Left lobe of liver (tissue), 1 donor: ENCODE measurements around a stretch of chr22.

- PRO-cap = no peak
Observed at GRCh38 chr22:46661209-46662041, 41.2 kb downstream of the GRAMD4 start.

- PRO-cap = no peak
Observed at GRCh38 chr22:46672474-46673119, 52.4 kb downstream of the GRAMD4 start.

DNA sequence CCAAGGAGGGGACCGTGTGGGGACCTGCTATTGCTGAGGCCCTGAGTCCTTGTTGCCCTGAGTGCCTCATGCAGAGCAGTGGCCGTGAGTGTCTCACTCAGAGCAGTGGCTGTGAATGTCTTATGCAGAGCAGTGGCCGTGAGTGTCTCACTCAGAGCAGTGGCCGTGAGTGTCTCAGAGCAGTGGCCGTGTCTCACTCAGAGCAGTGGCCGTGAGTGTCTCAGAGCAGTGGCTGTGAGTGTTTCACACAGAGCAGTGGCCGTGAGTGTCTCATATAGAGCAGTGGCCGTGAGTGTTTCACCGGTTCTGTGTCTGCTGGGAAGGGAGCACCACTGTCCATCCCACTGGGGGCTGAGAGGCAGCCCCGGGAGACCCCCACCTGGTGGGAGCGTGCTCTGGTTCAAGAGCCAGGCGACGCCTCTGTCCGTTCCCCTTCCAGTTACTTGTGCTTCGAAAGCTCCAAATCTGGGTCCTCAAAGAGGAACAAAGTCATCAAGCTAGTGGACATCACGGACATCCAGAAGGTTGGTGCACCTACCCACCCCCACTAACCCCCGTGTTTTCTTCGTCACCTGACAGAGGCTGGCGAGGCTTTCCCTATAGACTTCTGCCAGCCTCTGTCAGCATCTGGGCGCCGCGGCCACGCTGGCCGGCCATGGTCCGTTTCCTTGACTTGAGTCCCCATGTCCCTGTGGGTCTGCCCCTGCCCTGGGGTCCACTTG, 55.0 kb downstream of the GRAMD4 start:
- PRO-cap = no peak

GRCh38 chr22:46685425-46686408, 52.3 kb downstream of the CERK start:
- PRO-cap = no peak

DNA sequence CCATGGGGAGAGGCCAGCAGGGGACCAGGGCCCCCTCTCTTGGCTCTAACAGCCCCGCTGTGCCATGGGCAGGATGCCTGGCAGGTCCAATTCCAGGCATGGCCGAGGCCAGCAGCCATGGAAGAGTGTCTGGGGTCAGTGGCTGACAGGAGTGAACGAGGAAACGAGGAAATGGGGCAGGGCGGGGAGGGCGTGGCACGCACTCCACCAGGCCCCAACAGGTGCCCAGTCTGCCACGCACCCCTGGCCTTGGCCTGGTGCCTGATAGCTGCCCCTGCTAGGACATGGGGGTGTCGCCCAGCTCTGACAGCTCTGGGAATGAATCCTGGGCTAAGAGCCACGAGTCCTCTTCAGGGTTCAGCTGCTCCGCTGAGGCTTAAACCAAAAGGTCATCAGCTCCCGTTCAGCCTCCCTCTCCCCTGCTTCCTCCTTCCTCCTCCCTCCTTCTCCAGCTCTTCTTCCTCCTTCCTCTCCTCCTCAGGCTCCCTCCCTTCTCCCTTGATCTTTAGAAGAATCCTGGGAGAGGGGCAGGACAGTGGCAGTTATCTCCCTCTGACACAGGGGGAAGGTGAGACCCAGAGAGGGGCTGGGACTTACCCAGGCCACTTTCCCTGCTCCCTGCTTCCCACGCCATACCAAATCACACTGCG, 11.5 kb upstream of the TBC1D22A start:
- PRO-cap = no peak

GRCh38 chr22:46762762-46763573, 518 bp downstream of the TBC1D22A start:
- PRO-cap = unidirectional peak, plus-strand start at chr22:46762888

- PRO-cap = no peak
Observed at GRCh38 chr22:46801349-46801748, 38.9 kb downstream of the TBC1D22A start.

- PRO-cap = no peak
Observed at GRCh38 chr22:46942572-46942880, 180.1 kb downstream of the TBC1D22A start.

DNA sequence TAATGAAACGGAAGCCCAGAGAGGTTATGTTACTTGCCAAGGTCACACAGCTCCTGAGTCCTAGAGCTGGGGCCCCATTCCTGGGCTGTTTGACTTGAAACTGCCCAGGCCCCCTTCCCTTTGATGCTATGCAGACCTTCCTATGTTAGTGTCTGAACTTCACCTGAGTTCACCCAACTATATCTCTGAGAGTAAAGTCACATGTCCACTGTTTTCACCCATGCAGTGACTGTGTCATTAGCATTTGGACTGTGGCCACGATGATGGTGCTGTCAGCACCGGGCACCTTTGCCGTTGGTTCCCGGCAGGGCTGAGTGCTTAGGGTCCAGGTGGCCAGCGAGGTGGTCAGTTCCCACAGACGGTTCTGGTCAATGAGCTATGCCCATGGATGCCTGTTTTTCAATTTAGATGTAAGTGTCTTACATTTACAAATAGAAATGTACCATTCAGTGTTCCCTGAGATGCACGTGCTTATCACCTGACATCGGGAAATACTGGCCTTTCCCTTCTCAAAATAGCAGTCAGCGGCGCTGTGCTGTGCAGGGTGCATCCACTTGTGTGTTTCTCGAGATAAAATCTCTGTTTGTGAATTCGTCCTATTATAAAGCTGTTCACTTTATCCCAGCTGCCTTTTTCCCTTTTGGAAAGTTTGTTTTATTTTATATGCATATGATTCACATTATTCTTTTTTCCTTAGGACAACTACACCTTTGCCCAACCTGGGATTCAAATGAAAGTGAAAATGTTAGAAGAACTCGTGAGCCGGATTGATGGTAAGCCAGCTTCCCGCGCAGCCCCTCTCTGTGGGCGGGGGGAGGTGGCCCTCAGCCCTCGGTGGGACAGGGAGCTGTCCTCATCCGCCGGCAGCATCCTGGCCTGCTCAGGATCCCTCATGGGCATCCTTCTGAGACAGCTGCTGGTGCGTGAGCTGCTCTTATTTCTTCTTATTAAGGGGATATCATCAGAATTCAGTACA, 234.8 kb downstream of the TBC1D22A start:
- PRO-cap = no peak

DNA sequence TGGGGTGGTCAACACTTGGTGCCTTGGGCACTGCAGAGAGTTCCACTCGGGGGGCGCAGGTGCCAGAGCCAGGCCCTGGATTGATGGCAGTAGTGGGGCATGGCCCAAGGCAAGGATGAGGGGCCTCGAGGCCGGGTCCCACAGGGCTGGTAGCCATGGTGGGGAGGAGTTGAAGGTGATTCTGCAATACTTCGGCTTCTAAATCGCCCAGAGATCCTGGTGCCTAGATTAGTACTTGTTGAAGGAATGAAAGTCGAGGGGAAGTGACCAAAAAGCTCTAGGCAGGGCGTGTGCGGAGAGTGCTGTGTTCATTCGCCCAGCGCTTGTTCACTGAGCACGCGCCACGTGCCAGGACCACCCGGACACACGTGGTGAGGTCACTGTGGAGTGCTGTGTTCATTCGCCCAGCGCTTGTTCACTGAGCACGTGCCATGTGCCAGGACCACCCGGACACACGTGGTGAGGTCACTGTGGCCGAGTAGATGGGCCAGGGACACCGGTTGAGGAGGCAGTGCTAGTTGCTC, 373.1 kb downstream of the TBC1D22A start:
- PRO-cap = no peak

DNA sequence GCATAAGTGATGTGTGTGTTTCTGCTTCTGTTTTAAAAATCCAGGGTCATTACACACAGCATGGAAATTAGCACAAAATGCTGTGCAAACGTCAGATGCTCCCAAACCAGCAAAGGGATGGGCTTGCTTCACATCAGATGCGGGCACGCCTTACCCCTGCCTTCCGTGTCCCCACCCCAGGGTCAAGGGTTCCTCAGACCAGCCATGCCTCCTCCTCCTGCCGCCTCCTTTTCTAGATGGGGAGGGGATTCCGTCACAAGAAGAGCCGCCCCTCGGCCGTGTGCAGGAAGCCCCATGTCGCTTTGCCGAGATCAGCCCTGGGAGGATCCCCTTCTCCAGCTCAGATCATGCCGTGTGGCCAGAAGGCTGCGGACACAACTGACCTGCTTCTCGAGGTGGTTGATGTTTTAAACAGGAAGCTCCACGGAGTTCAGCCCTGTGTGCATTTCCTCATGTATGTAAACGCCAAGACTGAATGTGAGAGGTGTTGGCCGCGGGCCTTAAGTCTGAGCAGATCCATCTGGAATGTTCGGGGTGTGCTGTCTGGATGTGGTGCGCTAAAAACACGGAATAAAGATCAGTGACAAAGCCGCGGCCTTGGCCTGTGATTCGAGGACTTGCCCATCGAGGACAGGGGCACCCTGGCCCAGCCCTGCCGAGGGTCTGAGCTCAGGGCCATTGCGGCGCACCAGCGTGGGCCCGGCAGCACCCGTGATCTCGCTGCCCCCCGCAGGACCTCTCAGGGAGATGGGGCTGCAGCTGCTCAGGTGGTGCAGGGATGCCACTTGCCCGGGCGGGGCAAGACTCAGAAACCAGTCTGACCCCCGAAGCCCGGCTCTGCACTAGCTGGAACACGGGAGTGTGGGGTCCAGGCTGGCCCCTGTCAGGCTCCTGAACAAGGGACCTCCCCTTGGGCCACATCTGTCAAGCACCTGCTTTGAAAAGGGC, 412.9 kb downstream of the TBC1D22A start:
- PRO-cap = no peak

- PRO-cap = no peak
Observed at GRCh38 chr22:48632612-48633209, 143.4 kb downstream of the TAFA5 start.

GRCh38 chr22:48696010-48696316, 206.6 kb downstream of the TAFA5 start:
- PRO-cap = no peak

DNA sequence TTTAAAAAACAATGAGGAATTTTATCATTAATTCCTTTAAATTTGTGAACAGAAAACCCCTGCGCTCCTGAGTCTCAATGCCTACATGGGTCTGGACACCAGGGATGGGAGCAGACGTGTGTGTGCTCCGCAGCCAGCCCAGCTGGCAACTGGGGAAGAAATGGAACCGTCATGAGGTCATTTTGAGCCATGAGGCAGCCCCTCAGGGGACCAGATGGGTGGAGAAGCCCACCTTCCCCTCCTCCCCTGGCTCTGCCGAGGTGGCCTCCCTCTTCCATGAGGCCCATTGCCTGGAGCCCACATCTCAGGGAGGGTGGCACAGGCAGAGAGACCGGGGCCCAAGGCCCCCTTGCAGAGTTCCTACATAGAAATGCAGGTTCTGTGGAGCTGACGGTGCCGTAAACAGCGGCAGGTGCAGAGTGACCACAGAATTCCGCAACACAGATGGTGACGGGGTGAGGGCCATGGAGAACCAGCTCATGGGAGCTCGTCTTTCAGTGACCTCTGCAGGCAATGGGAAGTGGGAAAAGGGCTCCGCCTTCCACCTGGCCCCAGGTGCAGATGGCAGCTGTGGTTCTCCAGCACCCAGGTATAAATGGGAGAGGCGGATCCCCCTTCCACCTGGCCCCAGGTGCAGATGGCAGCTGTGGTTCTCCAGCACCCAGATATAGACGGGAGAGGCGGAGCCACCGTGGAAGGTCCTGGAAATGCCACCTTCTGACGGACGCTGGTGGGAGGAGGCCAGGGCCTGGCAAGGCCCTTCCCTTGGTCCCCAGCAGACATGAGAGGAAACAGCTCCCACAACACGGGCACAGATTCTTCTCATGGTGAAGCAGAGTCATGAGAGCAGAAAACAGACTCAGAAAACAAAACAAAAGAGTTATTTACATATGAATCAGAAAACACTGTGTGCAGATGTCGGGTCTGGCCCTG, 572.9 kb downstream of the TAFA5 start:
- PRO-cap = no peak

DNA sequence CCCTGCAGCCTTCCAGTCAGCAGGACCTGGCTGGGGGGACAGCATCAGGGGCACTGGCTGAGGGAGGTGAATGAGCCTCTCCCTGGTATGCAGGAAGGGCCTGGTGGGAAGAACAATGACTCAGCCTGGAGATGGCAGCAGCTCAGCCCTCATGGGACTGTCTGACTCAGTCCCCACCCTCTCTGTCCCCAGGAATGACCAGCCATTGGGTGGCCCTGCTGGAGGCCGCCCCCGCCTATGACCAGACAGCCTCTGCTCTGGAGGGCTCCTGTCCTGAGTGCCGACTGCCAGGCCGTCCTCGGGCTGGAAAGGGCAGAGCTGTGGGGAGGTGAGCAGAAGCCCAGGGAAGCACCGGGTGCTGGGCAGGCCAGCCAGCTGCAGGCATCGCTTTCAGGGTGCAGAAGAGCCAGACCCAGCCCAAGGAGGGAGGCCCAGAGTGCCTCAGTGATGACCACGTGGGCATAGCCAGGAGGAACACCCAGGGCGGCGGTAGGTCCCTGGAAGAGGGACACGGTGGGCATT, 454.9 kb downstream of the BRD1 start:
- PRO-cap = no peak

GRCh38 chr22:49620321-49621006, 207.2 kb downstream of the BRD1 start:
- PRO-cap = no peak

DNA sequence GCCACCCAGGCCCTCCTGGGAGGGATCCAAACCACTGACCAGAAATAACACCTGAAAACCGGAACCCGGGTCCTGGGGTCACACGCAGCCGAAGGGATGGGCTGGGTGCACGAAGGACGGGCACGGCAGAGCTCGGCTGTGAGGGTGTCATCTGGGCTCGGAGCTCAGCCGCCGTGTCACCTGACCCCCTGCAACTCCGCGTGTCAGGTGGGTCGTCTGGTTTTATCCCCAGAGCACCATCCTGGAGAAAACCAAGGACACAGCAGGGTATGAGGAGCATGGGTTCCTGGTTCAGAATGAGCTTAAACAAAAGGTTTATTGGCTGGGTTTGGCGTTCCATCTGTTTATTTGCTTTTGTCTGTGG, 102.0 kb downstream of the BRD1 start:
- PRO-cap = no peak

DNA sequence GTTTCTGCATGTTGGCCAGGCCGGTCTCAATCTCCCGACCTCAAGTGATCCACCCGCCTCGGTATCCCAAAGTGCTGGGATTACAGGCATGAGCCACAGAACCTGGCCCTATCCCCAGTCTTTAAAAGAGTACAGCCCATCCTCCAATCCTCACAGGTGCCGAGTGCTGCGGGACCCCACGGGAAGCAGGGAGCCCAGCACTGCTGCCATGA, 31.2 kb downstream of the BRD1 start:
- PRO-cap = no peak

GRCh38 chr22:49888985-49889570, 29.2 kb downstream of the ALG12 start:
- PRO-cap = no peak

DNA sequence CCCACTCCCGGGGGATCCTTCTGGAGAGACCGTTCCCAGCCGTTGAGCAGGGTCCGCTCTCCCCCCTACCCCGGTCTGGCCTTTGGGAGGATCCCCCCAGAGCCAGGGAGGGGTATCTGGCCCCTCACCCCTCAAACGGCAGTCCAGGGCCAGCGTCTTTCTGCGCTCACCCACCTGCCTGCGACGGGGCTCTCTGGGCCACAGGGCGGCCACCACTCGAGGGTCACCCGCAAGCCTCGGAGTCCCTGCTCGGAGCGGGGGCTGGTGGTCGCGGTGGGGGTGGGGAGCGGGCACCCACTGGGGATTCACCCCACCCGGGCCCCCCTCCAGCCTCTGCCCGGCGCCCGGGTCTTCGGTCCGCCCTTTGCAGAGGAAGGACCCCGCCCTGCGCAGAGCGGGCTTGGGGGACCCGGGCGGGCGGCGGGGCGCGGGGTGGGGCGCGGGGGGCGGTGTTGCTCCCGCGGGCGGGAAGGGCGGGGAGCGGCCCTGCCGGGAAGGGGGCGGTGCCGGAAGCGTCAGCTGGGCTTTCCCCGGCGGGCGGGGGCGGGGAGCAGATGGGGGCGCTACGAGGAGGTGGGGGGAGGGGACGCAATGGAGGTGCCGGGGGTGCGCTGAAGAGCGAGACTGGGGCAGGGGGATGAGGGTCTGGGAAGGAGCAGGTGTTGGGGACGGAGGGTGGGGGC, 16.6 kb downstream of the CRELD2 start:
- PRO-cap = no peak